Esophagus muscularis mucosa (tissue), 4 donors: ENCODE measurements around the genes SLC35B2 and RUNX2.

- PRO-cap: unidirectional peak, minus-strand start at chr6:44227570
- RAMPAGE, long total RNA, 4 experiments: no peak in any of the 4 experiments
These were observed 3.9 kb downstream of the SLC29A1 start for GRCh38 chr6:44227265-44227685.

DNA sequence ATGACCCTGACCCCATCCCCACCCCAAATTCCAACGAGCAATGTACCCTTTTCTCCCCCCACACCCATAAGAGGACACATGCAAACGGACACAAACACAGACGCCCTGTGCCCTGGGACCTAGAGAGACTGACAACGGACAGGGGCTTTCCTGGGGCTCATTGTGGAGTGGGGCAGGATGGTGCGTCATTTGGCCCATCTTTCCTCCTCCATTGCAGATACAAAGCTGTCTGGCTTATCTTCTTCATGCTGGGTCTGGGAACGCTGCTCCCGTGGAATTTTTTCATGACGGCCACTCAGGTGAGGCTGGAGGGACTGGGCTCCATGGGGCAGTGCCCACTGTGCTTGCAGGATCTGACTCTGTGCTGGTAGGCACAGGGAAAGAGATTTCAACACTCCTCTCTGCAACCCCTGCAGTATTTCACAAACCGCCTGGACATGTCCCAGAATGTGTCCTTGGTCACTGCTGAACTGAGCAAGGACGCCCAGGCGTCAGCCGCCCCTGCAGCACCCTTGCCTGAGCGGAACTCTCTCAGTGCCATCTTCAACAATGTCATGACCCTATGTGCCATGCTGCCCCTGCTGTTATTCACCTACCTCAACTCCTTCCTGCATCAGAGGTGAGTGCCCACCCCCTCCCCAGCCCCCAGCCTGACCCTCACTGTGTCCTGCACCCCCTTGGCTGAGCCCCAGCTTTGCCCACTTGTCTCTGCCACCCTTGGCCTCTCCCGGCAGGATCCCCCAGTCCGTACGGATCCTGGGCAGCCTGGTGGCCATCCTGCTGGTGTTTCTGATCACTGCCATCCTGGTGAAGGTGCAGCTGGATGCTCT is 6.0 kb downstream of the SLC29A1 start:
- PRO-cap: unidirectional peak, minus-strand start at position 361 of the sequence
- RAMPAGE, long total RNA, 4 experiments: no peak in any of the 4 experiments

DNA sequence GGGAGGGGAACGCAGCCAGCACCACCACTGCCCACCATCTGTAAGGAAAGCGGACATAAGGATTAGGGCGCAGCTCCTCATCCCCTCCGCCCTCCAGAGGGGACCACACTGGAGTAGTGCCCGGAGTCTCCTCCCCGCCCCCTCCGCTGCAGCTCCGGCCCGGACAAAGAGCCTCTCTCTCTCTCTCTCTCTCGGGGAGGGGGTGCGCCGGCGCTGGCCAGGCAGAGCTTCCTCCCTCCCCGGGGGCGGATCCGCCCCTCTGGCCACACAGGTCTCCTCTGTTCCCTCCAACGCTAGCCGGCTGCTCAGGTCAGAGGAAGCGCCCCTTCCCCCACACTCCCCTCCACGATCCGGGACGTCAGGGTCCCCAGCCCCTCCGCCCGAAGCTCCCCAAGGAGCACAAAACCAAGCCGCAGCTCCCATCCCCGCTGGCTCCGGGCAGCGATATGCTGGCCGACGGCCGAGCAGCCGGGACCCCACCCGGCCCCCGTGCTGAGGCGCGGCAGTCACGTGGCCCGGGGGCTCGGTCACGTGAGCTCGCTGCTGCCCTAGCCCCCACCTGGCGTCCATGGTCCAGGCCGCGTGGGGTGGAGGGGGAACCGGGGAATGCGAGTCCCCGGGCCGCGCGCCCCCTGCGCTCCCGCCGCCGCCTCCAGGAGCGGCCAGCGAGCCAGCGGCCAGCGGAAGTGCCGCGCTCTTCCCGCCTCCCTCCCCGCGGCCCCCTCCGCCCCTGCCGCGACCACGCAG is at the start of gene SLC35B2:
SLC35B2 (minus strand) TSS at position 688 of the 747 bp plus-strand sequence.
- PRO-cap: bidirectional peak, plus-strand start outside the sequence, minus-strand start at position 672 of the sequence
- RAMPAGE, long total RNA, 4 experiments: start-site peak on the minus strand in 2 of 4 experiments, centred at positions 659 to 669 of the sequence, 20 to 102 reads per replicate

GRCh38 chr6:44297027-44297521 is 424 bp downstream of the TCTE1 start:
- PRO-cap: no peak
- RAMPAGE, long total RNA, 4 experiments: no peak in any of the 4 experiments

DNA sequence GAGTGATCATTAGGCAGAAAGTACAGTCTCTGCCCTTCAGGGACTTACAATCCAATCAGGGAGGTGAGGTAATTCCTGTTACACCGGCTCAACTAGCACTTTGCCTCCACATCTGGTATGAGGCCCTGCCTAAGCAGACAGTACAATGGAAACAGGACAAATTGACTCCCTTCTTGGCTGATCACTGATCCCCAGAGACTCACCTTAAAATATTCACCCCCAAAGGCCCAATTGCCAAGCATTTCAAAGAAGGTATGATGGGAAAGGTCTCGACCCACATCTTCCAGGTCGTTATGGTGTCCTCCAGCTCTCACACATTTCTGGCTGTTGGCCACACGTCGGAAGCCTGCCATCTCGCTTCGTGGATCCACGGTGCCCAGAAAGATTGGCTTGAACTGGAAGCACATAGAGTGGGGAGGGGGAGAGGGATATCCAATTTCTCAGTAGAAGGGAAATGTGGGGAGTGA is 1.2 kb downstream of the AARS2 start:
- PRO-cap: no peak
- RAMPAGE, long total RNA, 4 experiments: no peak in any of the 4 experiments

DNA sequence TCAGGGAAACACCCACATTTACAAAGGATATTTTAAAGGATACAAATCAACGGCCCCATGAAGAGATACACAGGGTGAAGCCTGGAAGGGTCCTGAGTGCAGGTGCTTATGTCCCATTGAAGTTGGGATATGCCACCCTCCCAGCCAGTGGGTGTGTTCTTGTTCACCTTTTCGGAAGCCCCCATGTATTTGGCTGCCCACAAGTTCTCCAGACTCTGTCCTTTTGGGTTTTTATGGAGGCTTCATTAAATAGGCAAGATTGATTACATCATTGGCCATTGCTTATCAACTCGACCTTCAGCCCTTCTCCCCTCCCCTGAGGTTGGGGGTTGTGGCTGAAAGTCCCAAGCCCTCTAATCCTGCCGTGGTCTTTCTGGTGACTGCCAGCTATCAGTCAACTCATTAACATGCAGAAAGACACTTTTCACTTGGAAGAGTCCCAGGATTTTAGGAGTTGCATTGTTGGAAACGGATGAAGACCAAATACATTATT is 9.3 kb downstream of the CDC5L start:
- PRO-cap: no peak
- RAMPAGE, long total RNA, 4 experiments: no peak in any of the 4 experiments

DNA sequence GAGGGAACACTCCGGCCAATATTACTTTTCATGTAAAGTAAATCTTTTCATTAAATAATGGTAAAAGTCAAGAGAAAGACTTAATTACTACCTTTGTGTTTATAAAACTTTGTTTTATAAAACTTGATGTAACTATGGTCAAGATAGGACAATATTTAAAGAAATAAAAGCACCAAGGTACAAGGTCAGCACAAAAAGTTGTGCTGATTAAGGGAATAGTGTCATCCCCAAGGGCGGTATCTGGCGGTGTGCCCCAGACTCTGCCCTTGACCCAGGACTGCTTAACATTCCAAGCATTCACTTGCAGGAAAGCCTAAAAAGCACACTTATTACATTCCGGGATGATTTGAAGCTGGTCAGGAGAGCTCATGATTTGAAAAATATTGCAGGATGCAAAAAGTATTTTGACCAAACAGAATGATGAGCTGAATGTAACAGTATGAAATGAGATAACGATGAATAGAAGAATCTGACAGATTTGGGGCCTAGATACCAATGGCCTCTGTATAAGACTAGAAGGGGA is 77.0 kb downstream of the CDC5L start:
- PRO-cap: no peak
- RAMPAGE, long total RNA, 4 experiments: no peak in any of the 4 experiments

DNA sequence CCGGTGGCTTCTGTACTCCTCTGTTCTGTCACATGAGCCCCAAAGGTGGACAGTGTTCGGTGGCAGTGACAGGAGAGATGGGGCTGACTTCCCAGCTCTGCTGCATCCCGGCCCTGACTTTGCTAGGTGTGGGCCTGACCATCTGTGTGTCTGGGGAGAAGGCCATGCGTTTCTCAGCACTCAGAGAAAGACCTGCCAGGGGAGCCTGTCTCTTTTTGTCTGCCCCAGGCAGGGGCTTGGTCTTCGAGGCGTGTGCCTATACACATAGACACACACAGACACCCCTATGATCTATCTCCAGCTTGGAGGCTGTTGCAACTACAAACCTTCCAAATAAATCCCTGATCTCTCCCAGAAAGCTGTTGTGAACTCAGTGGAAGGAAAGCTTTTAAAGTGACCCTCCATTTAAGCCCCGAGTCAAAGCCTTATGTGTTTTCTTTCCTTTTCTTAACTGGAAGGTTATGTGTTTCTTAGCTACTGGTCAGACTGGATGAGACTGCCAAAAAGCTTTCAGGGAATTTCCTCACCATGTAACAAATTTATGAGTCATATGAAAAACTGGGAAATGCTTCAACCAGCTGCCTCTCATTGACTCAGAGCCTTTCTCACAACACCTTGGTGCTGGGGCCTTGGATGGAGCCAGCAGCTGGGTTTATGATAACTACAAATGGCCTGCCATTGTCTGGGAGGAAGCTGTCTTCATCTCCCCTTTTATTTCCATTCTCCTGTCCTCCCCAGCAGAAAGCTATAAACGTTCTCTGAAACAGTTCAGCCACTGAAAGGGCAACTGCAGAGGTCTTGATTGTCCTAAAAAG is 102.6 kb downstream of the CDC5L start:
- PRO-cap: no peak
- RAMPAGE, long total RNA, 4 experiments: no peak in any of the 4 experiments

DNA sequence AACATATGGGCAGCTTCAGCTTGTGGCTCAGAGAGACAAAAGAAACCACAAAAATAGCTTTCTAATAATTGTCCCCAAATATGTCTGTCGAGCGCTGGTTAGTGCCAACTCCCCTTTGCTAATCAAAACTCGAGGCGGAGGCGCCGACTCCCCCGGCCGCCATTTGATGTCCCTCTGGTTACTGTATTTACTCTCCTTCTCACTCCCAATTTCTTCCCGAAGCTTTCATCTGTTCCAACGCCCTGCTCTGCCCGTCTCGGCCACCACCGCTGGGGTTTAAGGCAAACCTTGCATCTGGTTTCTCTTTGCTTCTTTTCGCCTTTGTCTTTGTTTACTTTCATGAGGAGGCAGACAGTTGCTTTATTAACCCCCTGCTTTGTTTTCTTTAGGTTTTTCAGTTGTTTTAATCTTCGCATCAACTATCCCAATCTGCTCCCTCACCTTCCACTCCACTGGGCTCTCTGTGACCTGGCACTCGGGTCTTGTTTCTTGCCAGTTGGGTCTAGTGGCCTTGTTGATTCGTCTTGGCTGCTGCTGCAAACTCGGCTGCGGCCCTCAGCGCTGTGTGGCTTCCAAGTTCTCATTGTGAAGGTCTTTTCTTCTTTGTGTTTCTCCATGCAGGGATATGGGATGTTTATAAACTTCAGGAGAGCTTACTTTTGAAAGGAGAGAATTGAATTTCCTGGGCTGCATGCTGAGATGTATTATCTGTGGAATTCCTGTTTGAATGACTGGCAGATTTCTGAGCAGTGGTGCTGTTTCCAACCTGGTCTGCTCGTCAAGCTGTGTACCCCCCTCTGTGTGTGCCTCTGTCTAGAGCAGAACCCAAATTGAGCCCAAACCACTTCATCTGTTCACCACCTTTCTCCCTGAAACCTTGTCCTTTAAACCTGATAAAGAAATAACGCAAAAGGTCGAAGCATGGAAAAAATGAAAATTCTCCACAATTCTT is 155.1 kb downstream of the CDC5L start:
- PRO-cap: no peak
- RAMPAGE, long total RNA, 4 experiments: no peak in any of the 4 experiments

- PRO-cap: no peak
- RAMPAGE, long total RNA, 4 experiments: no peak in any of the 4 experiments
These were observed 171.2 kb downstream of the CDC5L start for GRCh38 chr6:44558592-44559171.

GRCh38 chr6:44870982-44871405 is 457.1 kb upstream of the RUNX2 start:
- PRO-cap: no peak
- RAMPAGE, long total RNA, 4 experiments: no peak in any of the 4 experiments

DNA sequence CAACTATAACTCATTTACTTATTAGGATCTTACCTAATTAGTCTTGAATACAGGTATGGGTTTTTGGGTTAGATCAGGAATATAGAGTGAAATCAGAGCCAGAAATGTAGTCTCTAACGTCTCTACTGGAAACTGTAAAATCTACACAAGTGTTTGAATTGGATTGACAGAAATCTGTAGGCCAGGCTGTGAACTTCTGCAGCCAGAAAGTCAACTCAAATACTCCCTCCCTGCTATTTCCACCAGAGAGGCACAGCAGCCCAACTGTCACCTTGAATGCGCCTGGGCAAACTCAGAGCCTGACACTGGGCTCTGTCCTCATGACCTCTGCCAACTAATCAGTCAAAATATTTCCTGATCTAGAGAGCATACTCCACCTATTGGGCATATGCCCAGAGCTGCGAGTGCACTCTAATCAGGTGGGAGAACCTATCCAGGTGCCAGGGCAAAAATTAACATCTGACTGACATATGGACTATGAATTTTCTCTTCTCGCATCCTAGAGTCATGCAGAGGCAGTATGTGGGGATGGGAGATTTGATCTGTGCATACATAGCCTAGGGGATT is 406.4 kb upstream of the RUNX2 start:
- PRO-cap: no peak
- RAMPAGE, long total RNA, 4 experiments: no peak in any of the 4 experiments

DNA sequence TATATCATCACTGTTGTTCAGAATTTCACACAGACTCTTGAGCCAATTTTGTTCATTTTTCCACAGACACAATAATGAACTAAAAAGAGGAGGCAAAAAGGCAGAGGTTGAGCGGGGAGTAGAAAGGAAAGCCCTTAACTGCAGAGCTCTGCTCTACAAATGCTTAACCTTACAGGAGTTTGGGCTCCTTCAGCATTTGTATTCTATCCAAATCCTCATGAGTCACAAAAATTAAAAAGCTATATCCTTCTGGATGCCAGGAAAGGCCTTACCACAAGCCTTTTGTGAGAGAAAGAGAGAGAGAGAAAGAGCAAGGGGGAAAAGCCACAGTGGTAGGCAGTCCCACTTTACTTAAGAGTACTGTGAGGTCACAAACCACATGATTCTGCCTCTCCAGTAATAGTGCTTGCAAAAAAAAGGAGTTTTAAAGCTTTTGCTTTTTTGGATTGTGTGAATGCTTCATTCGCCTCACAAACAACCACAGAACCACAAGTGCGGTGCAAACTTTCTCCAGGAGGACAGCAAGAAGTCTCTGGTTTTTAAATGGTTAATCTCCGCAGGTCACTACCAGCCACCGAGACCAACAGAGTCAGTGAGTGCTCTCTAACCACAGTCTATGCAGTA is at the start of gene RUNX2:
RUNX2 (plus strand) TSS at position 462 of the 624 bp plus-strand sequence.
- PRO-cap: no peak
- RAMPAGE, long total RNA, 4 experiments: no peak in any of the 4 experiments

DNA sequence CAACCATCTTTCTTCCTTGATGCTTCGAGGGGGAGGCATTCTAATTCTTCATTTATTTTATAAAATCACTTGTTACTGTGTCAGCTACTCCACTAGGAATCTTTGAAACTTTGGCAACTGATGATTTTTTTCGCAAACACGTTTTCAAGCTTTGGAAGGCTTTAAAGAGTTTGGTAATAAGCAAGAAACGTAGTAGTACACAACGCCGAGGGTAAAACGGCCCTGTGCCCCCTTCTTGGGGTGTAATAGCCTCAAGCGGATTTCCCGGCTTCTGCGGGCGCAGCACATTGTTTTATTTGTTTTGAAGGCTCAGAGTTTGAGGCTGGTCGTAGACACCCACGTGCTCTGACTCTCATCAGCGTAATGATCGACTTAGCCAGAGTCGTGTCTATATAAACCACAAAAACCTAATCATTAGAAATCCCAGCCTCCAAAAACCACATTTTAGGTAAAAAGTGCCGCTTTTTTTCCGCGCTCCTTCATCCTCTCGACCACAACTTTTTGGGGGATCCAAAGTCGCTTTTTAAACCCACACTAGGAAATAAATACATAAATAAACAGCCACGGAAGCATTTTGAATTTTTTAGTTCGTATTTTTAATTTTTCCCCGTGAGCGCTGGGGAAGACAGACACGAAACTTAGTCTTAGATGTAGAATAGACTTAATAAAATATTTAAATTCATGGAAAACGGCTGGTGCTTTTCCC is 42.9 kb upstream of the SUPT3H start:
- PRO-cap: no peak
- RAMPAGE, long total RNA, 4 experiments: no peak in any of the 4 experiments

- PRO-cap: bidirectional peak, plus-strand start at chr6:45422089, minus-strand start at chr6:45421999; unidirectional peak, plus-strand start at chr6:45422734
- RAMPAGE, long total RNA, 4 experiments: no peak in any of the 4 experiments
These were observed 44.4 kb upstream of the SUPT3H start for GRCh38 chr6:45421814-45422797.

- PRO-cap: bidirectional peak, plus-strand start at chr6:45429009, minus-strand start at chr6:45428918
- RAMPAGE, long total RNA, 4 experiments: no peak in any of the 4 experiments
These were observed 51.0 kb upstream of the SUPT3H start for GRCh38 chr6:45428691-45429277.

DNA sequence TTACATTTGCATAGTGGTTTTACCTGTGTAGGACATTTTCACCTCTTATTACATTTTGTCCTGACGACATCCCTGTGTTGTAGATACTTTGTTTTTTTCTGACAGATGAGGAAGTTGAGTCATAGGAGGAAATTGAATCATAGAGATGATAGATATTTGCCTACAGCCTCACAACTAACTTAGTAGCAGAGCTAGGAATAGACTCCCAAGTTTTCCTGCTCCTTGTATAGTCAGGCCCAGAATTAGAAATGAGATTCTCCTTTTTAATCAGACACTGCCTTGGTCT is 100.5 kb upstream of the SUPT3H start:
- PRO-cap: no peak
- RAMPAGE, long total RNA, 4 experiments: no peak in any of the 4 experiments

DNA sequence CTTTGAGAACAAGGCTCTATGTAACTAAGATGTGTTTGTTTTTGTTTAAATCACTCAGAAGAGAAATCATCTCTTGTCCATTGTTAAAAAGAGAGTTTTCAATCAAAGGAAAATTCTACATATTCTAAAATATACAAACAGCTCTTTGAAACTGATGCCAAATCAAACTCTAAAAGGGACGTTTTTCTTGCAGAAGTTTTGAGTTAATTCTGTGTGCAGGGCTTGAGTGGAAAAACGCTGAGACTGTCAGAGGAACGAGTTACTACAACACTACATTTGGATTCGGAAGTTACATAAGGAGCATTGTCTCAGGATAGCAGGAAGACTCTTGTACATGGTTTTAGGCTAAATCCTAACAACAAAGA is 155.6 kb upstream of the SUPT3H start:
- PRO-cap: no peak
- RAMPAGE, long total RNA, 4 experiments: no peak in any of the 4 experiments

DNA sequence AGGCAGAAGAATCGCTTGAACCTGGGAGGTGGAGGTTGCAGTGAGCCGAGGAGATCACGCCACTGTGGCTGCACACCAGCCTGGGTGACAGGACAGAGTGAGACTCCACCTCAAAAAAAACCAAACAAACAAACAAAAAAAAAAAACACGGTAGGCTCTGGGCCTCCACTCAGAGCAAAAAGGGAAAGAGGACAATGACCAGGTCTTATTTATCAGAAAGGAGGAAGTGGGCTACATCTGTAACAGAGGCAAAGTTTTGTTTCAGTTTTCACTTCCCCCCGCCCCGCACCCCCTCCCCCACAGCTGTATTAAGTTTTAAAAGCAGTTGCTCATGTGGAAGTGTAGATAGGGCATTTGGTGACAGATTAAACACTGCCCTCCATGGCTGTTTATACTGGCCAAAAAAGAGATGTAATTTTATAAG is 114.7 kb downstream of the RCAN2 start:
- PRO-cap: no peak
- RAMPAGE, long total RNA, 4 experiments: no peak in any of the 4 experiments

GRCh38 chr6:46437637-46438241 is 53.5 kb downstream of the RCAN2 start:
- PRO-cap: no peak
- RAMPAGE, long total RNA, 4 experiments: no peak in any of the 4 experiments